Mesangial cell (primary cell): ENCODE data around the gene BCL6.

DNA sequence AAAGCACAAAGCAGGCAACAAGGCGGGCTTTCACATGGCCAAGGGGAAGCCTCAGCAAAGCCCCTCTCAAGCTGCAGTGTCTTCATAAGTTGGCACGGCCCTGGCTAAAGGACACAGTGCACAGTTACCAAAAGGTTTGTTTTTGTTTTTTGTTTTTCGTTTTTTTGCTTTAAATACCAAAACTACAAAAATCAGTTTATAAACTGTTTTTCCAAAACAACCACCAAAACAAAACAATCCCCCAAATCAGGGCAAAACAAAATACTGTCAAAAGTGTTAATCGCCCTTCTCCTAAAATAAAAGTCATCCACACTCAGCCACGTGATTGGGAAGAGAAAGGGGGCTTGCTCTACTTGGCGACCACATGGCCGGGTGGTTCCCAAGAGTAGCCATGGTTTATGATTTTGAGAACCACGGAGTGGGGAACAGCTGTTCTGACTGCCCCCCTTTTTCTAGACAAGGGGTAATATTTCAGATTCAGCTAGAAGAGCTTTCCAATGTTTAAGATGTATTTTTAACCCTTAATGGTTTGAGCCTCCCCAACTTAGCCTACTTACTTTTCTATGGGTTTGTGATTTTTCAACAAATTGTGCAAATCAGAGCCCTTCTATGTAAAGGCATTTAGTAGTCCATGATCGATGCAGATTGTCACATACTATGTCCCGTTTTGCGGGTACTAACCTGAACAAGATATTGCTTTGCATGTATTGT is 61.1 kb downstream of the ETV5 start:
- RAMPAGE, long total RNA, result no peak

DNA sequence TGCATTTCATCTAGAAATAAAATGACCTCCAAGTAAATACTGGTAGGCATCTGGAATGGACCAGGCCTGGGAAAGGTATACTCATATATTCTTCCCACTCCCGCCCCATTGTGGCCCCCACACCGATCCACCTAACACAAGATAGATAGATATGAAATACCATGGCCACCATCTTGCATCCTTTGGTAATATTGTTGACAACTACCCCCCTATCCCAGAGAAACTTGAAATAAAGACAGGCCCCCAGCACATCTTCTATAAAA is 30.1 kb downstream of the ETV5 start:
- RAMPAGE, long total RNA, result no peak

DNA sequence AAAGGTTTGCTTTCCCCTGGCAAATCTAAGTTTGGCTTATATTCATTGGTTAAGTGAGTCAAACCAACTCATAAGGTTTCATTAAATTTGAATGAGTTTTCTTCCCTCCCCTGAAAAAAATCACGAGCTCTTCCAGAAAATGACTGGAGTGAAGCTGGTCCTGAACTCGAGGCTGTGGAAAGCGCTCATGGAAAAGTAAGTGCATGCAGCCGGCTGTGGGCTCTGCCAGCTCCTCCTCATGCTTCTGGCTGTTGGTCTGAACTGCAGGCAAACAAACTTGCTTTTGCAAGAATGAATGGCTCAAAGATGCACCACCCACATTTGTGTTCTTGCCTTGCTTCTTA is 6.3 kb downstream of the ETV5 start:
- RAMPAGE, long total RNA, result no peak

DNA sequence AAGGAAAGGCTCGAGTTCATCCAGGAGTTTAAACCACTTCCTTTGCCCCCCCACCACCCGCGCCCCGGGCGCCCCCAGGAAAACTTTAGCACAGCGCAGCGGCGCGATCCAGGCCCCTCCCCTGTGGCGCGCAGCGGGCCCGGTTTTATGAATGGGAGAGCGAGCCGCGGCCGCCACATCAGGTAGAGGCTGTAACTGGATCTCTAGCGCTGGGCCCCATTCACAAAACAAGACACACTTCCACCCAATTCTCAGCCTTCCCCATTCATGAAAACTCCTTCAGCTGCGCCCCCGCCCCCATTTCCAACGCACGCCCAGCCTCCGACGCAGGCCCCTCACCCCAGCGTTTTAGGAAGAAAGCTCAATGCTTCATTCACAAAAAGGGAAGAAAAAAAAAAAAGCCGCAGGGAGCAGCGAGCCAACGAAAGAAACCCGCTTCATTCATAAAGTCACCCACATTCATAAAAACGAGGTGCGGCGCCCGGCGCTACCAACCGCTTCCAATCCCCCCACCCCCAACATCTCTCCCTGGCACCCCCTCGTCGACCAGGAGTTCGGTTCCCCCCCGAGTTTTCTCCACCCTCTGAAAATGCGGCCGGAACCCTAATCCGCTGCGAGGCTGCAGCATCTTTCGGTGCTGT is 1.2 kb downstream of the ETV5 start:
- RAMPAGE, long total RNA, result no peak

- RAMPAGE, long total RNA, result no peak
Observed at GRCh38 chr3:186149226-186149978, 40.5 kb upstream of the ETV5 start.

GRCh38 chr3:186210031-186210830 is 101.3 kb upstream of the ETV5 start:
- RAMPAGE, long total RNA, result no peak

GRCh38 chr3:186218934-186219537 is 110.1 kb upstream of the ETV5 start:
- RAMPAGE, long total RNA, result no peak

DNA sequence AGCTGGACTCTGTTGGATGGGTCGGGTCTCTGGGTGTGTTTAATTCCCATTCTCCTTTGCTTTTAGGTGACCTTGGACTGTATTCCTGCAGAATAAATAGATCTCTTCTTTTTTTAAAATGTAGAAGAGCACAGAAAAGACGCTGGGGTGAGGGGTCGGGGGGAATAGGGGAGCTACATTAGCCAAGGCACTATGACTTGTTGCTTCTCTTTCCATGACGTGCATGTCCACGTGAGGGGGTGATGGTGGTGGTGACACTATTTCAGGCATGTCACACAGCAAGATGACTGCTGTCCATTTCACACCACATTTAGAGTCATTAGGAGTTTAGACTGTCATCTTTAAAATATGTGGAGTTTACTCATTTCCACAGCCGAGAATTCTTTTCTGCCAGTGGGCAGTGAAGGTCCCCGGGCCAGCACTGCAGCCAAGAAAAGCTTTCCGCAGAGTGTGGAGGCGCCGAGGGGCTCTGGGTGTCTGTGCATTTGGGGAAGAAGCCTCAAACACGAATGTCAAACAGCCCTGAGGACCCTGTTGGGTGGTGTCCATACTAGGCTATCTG is 908 bp upstream of the DGKG start:
- RAMPAGE, long total RNA, result no peak

- RAMPAGE, long total RNA, result no peak
Observed at GRCh38 chr3:186493522-186494309, 50.5 kb downstream of the CRYGS start.

DNA sequence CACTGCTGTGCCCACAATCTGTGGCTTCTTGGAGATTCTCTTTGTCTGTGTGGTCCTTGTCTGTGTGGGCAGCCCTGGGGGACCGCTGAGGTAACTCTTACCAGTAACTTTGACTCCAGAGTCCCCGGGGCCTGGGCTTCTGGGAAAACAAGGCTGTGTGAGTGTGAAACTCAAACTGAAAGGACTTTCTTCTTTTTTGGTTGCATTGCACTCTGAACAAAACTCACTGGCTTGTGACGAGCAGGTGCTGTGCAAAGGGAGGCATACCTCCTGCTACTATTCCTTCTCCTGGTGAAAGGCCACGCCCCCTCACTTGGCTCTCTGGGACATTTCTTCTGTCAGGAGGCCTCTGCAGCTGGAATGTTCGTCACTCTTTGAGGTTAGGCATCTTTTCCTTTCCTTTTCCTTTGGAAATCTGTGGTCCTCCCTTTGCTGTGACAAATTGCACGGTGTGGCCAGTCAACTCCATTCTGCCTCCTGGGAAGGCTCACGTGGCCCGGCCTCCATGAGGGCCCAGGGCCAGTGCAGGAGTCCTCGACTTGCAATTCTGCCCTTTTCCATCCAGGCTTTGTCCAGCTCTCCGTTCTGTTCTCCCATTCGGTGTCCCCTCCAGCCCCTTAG is 22.6 kb downstream of the CRYGS start:
- RAMPAGE, long total RNA, result no peak

DNA sequence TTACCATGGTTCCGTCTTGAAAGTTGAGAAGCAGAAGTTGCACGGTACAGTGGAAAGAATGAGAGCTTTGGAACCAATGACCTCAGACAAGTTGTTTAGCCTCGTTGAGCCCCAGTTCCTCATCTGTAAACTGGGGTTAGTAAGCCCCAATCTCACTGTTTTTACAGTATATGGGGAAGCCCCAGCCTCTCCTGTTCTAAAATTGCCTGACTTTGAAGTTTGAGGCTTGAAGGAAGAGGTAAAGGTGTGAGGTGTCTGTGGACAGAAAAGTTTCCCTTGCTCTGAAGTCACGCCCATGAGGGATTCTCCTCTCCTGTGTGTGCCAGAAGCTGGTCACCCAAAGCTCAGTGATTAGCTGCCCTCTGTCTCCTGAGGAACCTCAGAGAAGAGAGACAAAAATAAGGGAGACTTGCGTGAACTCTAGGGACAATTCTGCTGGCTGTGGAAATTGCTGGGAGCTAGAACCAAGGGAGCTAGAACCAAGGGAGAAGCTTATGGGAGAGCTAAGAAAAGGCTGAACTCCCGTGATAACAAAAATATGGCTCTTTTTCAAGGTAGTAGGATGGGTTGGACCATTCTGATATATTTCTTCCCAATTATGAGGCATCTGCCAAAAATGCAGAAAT is 9.8 kb downstream of the CRYGS start:
- RAMPAGE, long total RNA, result no peak

DNA sequence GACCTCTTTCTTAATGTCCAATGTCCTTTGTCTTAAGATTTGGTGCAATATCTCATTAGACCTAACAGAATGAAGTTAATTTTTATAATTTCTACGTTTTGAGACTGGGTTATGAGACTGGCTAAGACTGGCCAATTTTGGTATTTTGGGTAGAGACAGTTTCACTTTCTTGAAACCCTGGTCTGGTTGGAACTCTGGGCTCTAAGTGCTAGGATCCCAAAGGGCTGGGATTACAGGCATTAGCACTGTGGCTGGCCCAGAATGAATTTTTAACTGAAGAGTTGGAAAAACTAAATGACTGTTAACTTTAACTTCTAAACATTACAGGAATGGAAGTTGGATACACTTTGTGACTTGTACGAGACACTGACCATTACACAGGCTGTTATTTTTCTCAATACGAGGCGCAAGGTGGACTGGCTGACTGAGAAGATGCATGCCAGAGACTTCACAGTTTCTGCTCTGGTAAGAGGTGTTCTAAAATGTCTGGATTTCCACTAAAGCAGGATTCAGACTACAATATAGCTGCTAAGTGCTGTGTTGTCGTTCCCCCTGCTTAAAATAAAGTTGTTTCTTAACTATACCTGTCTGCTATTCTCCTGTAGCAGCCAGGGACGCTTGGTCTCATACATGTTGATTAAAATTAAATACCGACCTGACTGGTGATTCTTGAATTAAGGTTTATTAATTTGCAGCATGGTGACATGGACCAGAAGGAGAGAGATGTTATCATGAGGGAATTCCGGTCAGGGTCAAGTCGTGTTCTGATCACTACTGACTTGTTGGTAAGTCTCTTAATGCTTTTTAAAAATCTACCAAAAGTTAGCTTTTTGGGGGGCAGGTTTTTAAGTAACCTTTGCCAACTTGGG is 3.7 kb downstream of the EIF4A2 start:
- RAMPAGE, long total RNA, result no peak

- RAMPAGE, long total RNA, result no peak
Observed at GRCh38 chr3:186808797-186809158, 2.5 kb upstream of the RFC4 start.

DNA sequence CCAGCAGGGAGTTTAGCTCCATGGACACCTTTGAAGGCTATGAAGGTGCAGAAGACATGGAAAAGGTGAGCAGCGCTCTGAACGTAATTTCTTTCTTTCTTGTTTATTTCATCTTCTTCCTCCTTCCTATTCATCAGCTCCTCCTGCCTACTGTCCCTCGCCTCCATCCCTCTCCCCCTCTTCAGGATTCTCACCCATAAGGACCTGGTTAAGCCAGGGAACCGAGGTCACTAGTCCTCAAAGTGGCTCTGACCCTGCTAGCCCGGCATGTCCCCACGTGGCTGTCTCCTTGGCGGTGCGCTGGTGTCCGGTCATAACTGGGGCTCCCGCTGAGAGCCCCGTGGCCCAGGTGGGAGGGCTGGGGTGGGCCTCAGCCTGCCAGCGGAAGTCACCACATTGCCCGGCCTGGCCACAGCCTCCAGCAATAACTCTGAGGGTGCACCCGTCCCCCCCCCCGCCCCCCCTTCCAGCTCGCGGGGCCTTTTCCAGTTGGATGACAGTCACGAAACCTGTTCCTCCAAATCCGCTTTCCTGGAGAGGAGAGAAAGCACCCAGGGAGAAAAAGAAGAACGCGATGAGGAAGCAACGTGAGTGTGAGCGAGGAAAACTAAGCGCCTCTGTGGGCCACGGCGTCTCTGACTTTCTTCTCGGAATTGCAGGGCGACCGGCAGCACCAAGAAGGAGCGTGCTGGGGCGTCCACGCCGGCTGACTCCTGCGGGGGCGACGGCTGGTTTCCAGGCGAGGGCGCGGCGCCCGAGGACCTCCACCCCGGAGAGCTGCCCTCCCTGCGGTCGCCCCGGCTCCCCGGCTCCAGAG is 15.7 kb upstream of the ADIPOQ start:
- RAMPAGE, long total RNA, result no peak

DNA sequence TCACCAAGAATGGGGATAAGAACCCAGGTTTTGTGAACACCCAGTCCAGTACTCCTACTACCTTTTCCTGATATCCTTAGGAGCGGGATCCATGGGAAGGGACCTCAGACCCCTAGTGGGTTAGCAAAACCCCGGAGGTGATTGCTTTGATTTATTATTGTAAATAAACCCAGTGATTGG is 98.2 kb downstream of the RPL39L start:
- RAMPAGE, long total RNA, result no peak

DNA sequence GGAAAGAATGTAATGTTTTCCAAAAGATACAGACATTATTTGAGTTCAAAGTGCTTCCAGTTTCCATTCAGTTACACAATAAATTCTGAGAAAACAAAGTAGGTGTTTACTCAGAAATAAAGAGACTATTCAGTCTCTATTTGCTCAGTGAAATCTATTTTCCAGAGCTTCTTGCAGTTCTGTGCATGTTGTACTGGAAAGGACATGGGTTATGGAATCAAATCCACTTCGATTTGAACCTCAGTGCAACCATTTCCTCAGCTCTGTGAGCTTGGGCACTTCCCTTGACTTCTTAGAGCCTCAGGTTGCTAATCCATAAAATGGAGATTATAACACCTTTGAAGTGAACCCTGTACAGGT is 97.9 kb downstream of the RPL39L start:
- RAMPAGE, long total RNA, result no peak

DNA sequence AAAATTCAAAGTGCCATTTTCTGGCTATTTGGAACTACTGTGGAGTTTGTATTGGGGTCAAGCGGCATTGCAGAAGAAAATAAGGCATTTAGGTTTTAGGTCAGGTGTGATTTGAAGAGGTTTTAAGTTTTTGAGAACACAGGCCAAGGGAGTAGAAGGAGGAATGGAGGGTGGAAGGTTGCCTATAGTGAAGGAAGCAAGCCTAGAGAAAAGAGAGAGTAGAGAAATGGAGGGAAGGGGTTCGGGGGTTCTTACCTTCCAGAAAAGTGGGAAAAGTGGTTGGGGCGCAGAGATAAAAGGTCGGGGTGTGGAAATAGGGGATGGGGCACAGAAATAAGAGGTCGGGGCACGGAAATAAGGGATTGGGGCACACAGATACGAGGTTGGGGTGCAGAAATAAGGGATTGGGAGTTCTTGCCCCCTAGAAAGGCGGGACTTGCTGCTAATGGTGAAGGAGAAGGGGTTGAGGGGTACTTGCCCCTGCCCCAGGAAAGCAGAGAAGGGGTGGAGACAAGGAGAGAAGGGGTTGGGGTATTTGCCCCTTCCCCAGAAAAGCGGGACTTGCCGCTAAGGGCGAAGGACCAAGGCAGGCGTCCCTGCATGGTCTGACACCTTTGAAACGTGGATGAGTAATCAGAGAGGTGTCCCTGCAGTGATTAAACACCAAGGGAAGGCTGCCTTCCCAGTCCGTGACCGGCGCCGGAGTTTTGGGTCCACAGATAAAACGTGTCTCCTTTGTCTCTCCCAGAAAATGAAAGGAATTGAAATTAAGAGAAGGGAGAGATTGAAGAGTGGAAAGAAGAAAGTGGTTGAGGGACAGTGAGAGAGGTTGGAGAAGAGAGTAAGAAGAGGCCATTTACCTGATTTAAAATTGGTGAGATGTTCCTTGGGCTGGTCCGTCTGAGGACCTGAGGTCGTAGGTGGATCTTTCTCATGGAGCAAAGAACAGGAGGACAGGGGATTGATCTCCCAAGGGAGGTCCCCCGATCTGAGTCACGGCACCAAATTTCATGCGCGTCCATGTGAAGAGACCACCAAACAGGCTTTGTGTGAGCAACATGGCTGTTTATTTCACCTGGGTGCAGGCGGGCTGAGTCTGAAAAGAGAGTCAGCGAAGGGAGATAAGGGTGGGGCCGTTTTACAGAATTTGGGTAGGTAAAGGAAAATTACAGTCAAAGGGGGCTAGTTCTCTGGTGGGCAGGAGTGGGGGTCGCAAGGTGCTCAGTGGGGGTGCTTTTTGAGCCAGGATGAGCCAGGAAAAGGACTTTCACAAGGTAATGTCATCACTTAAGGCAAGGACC is 17.0 kb upstream of the RTP1 start:
- RAMPAGE, long total RNA, result no peak

- RAMPAGE, long total RNA, result no peak
Observed at GRCh38 chr3:187293027-187294479, 2.0 kb upstream of the MASP1 start.

- RAMPAGE, long total RNA, result start-site peak on the minus strand at chr3:187745462-187745472, 23 reads
Observed at GRCh38 chr3:187745218-187746199, at the start of gene BCL6. Gene BCL6 (minus strand): TSS chr3:187745468.

GRCh38 chr3:187919046-187919429 is 173.8 kb upstream of the BCL6 start:
- RAMPAGE, long total RNA, result no peak